Metastatic Liver Carcinoma in the Adrenal Gland (tissue), 2 donors: ENCODE data around the gene BORCS5.

GRCh38 chr12:12039767-12040268 is 30.9 kb upstream of the BCL2L14 start:
- PRO-cap, 2 experiments, result no peak in any of the 2 experiments

DNA sequence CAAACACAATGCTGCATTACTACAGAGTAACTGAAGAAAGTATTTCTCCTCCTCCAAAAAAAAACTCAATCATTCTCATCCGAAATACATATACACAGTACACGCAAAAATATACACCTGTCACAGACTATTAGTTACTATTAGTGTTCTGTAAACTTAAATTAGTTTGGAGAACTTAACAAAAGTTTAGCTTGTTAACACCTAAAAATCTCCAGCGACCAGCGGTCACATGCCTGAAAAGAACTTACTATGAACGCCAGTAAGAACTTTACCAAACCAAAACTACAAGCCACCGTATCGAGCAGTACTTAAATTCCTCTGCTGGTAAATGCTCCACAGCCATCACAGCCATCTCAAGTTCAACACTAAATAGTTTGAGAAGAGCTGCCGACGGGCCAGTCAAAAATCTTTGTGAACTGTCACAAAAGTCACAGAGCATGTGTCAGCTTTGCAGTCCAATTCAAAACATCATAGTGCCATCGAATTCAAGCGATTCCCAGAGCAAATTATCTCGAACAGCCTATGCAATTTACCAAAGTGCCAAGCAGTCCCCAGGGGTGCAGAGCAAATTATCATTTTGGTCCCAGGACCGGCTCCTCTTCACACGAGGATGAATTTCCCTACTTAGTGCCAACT is 1.4 kb downstream of the LRP6 start:
- PRO-cap, 2 experiments, result no peak in any of the 2 experiments

GRCh38 chr12:12308395-12308849 is 41.6 kb upstream of the LRP6 start:
- PRO-cap, 2 experiments, result peak in 1 of 2 experiments; most common plus-strand start chr12:12308785 (in 1); most common minus-strand start chr12:12308643 (in 1)

- PRO-cap, 2 experiments, result no peak in any of the 2 experiments
Measured at GRCh38 chr12:12336010-12336576, 13.9 kb downstream of the MANSC1 start.

DNA sequence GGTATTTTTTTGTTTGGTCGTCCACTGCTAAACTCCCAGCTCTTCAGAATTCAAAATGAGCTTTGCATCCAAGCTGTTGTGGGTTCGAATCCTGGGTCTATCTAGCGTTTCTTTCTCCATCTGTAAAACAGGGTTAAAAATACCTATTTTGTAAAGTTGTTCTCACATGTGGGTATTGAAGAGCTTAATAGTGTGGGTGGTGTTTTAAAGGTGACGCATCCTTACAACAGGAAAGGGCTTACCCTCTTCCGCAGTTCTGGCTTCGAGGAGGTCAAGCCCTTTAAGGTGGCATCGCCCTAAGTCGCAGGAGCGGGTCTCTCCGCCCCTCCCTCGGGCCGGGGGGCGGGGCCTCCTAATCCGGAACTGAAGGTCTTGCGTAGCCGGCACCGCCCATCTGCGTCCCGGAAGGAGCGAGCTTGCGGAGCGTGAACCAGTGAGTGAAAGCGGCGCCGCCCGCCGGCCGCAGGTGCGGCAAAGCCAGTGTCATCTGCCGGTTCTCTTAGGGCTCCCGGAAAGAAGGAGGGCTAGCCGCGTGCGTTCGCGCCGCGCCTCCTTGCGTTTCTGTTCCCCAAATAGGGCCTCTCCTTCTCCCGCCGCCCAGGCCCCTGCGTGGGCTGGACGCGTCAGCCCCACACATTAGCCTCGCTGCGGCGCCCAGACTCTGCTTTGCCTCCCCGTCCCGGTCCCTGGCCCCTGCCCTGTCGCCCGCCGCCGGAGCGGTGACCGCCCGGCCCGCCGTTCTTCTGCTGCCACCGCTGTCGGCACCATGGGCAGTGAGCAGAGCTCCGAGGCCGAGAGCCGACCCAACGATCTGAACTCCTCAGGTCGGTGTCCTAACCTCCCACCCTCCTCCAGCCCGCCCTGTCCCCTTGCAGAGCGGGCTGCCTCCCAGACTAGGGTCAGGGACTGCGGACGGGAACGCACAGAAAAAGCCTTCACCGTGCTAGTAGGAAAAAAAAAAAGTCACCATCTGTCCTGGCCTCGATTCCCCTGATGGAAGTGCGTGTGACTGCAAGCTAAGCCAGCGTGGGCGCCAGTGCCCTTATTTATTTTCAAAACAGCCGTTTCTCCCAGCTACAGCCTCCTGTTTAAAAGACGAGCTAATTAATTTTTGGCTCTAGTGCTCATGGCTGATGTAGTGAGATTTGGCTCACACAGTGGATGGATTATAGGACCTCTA is at the start of gene BORCS5:
BORCS5 (plus strand) TSS at position 393 of the 1,180 bp plus-strand sequence.
- PRO-cap, 2 experiments, result peak in 2 of 2 experiments; most common plus-strand start position 433 of the sequence (in 2); most common minus-strand start position 258 of the sequence (in 1)

DNA sequence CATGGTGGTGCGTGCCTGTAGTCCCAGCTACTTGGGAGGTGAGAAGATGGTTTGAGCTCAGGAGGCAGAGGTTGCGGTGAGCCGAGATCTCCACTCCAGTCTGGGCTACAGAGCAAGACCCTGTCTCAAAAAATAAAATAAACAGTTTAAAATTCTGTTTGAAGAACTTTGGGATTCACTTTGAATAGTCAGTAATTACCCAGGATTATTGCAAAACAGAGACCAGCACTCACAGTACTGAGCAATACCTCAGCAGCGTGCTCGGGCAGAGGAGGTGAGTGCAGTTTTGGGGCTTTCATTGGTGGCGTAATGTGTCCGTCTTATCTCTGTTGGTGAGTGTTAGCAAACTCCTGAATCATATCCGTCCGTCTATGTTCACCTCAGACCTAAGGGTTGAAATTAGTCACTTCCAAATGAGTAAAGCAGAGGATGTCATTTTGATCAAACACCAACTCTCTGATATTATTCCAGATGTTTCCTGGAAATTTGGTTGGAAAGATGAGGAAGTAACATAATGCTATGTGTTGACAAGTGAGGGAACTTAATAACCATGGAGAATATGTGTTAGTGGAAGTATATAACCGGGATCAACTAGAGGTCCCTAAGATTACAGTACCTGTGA is 82.7 kb downstream of the BORCS5 start:
- PRO-cap, 2 experiments, result peak in 2 of 2 experiments; most common plus-strand start position 406 of the sequence (in 1); most common minus-strand start position 217 of the sequence (in 2)

- PRO-cap, 2 experiments, result no peak in any of the 2 experiments
Measured at GRCh38 chr12:12442618-12443168, 85.8 kb downstream of the BORCS5 start.

DNA sequence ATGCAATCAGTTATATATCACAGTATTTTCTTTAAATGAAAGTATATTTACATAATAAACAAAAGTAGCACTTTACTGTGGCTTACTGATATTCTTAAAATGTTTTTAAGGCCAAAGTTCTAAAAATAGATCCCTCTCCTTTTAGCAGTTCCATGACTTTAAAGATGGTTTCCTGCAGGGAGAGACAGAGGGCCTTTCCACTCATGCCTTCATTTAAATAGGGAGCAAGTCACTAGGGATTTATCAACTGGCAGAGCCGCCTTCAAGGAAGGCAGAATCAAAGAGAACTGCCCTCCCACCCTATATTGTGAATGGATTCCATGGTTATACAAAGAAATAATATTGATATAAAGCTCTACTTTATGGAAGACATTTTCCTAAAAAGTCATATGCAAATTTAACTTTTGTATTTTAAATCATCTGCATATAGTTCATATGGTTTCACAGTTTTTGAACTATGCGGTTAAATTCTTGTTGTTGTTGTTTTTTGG is 55.5 kb downstream of the DUSP16 start:
- PRO-cap, 2 experiments, result no peak in any of the 2 experiments

GRCh38 chr12:12683580-12684169 is 12.3 kb downstream of the GPR19 start:
- PRO-cap, 2 experiments, result no peak in any of the 2 experiments

DNA sequence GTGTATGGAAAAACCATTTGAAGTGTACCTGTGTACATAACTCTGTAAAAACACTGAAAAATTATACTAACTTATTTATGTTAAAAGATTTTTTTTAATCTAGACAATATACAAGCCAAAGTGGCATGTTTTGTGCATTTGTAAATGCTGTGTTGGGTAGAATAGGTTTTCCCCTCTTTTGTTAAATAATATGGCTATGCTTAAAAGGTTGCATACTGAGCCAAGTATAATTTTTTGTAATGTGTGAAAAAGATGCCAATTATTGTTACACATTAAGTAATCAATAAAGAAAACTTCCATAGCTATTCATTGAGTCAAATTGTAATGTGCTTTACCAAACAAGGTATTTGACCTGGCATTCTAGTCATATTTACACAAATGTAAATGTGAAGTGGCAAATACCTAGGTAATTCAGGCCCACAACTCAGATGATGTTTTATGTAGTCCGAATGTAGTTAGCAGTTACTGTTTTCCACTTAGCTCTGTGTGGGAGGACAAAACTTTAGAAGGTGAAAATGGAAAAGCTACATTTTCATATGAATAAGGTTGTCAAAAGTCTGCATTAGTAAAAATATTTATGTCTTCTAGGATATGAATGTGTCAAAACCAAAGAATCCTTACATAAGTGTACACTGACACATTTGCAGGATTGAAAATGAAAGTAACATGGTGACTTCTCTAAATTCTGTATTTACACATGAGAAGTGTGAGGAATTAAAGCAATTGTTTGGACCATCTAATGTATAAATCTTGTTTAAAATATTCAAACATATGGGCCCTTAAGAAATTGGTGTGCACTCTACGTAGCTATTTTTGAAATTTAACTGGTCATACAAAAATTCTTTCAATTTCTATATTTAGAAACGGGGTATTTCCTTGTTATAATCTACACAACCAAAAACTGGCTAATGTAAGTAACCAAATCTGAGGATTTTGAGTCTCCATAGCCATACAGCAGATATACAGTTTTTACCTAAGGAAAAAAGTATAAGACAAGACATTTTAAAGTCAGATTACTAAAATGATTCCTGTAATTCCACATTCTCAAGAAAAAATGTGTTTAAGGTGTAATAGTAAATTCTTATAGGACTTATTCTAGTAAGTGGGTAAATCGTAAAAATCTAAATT is 5.3 kb downstream of the CDKN1B start:
- PRO-cap, 2 experiments, result no peak in any of the 2 experiments

DNA sequence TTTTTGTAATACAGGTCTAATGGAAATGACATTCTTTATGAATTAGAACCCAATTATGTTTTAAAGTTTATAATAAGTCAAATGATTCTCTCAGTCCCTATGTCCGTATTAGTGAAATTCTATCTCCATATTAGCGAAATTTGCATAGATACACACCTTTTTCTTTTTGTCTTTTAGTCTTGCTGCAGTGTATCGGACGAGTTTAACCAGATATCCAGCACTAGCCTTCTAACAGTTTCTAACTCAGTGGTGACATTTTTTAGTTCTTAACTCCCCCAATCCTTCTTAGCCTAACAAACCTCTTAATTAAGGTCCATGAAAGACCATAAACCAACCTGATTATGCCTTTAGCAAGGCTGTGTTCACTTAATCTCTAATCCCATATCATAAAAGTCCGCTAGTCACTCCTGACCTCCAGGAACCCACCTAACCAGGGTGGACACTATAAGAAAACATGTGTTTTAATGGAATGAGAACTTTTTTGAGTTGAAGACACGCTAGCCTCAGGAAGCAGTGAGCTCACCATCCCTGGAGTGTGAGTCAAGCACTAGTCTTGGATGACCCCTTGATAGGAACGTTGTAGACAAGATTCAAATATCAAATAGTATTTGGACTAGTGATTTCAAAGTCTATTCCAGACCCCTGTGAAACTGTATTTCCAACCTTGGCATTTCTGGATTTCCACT is 9.4 kb downstream of the CDKN1B start:
- PRO-cap, 2 experiments, result no peak in any of the 2 experiments

- PRO-cap, 2 experiments, result peak in 2 of 2 experiments; most common plus-strand start chr12:12808283 (in 1); most common minus-strand start chr12:12808073 (in 2)
Measured at GRCh38 chr12:12807792-12809101, 4.9 kb upstream of the DDX47 start.

DNA sequence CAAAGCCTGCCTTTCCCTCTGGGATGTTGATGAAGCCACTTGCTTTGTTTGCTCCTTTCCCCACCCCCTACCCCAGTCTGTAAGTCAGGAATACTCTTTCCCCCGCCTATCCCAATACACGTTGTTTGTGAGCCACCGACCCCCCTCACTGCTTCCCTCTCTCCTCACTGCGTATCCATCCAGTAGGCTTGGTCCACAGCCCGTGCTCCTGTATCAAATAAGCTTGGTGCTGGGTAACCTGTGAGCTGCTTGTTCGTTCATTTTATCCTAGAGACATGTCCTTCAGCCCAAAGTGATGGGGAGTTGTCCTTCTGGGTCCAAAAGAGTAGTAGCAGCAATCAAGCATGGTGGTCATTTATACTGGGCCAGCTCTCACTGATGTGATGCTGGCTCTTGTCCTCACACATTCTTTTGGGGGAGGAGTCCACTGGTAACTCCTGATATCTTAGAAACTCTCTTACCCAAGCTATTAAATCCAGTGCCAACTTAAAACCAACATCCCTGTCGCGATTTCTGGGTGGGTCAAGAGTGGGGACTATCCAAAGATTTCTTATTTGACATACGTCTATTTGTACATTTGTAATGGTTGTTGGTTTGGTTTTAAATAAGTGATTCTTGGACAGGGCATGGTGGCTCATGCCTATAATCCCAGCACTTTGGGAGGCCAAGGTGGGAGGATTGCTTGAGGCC is 24.6 kb downstream of the DDX47 start:
- PRO-cap, 2 experiments, result no peak in any of the 2 experiments

DNA sequence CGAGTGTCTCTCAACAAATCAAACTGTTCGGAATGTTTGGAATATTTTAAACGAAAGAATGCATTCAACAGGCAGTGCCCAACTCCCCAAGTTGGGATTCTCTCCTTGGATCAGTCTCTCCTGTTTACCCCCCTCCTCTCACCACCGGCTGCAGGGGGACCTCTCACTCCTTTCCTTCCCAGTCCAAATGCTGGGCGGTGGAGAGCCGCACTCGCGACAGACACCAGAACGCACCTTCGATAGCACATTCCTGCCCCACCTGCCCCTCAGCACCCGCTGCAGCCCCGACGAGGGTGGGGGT is 424 bp downstream of the HEBP1 start:
- PRO-cap, 2 experiments, result peak in 1 of 2 experiments; most common plus-strand start position 181 of the sequence (in 1)

- PRO-cap, 2 experiments, result no peak in any of the 2 experiments
Measured at GRCh38 chr12:13045832-13046281, 1.7 kb downstream of the FAM234B start.

GRCh38 chr12:13100957-13101931 is 2.2 kb downstream of the GSG1 start:
- PRO-cap, 2 experiments, result no peak in any of the 2 experiments

GRCh38 chr12:13146439-13147065 is 43.1 kb upstream of the GSG1 start:
- PRO-cap, 2 experiments, result no peak in any of the 2 experiments

GRCh38 chr12:13165486-13166017 is 31.0 kb upstream of the EMP1 start:
- PRO-cap, 2 experiments, result no peak in any of the 2 experiments

DNA sequence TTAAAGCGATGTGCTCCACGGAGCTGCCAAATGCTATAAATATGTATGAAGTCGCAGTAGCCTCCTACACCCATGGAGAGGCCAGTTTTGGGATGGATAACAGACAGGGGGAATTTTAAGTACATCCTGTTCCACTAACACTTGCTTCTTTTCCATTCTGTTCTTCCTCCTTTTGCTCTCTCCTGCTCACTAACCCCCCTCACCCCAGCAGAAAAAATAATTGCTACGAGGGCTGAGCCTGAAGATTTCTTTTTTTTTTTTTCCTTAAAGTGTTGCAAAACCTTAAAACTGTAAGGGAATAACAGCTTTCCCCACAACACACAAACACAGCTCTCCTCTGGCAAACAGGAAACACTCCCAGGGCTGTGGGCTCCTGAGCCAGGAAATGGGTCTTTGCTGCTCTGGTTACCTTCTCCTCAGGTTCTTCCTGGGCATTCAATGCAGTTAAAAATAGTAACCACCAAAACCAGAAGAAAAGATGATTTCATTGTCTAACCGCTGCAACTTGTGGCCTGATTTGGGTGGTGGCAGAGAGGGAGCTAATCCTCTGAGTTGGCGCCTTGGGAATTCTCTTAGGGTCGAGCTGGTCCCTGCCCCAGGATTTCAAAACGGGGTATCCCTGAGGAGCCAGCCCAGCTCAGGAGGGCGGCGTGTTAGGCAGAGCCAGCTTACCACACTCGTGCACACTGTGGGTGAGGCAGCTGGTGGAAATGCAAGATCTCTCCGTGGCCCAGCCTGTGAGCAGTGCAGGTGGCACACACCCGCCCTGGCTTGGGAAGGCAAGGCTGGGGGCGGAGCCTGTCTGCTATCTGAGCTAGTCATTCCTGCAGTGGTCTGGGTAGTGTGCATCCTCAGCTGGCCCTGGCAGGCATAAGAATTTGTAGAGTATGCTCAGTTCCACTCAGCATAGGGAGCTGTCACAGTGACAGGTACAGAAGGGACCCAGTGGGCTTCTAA is 17.1 kb upstream of the EMP1 start:
- PRO-cap, 2 experiments, result no peak in any of the 2 experiments

- PRO-cap, 2 experiments, result no peak in any of the 2 experiments
Measured at GRCh38 chr12:13208259-13208575, 11.7 kb downstream of the EMP1 start.